Retinal pigment epithelial cell (primary cell): ENCODE data around the gene KIT.

DNA sequence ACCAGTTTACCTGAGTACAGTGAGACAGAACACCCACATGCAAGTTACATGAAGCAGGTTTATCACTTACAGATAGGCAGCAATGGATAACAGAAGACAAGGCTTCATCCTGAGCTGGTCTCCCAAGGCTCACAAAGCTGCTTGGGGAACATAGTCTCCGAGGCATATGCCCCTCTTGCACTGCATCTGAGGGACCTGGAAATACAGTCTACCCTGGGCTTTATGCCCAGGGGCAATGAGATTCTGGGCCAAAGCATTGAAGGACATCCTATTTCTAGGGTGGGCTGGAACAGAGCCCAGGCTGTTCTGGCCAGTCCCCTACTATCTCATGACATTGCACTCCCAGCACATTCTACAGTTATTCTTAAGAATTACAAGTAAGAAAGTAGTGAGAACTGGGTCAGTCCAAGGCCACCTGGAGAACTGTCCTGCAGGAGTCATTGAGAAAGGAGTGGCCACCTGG lies 107.7 kb downstream of the USP46 start:
- RRBS: no CpG with 5 or more reads among the region's 1 CpG

DNA sequence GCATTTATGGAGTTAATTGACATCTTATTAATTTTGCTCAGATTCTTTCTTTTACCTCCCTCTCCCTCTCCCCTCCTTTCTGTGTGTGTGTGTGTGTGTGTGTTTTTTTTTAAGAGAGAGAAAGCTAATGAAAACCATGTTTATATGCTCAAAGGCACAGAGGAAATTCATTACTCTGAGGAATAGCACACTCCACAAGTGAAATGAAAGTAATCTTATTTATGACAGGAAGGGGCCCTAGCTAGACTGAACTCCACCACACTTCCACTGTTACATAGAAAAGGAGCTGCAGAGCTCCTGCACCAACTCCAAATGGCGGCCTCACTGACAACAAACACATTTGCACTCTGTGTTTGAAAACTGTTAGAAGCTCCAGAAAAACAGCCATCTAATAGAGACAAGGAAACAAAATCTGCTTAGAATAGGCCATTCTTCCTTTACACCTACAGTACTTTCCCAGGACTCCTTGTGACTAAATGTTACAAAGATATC lies 150.7 kb downstream of the RASL11B start:
- RRBS: no CpG with 5 or more reads among the region's 1 CpG

DNA sequence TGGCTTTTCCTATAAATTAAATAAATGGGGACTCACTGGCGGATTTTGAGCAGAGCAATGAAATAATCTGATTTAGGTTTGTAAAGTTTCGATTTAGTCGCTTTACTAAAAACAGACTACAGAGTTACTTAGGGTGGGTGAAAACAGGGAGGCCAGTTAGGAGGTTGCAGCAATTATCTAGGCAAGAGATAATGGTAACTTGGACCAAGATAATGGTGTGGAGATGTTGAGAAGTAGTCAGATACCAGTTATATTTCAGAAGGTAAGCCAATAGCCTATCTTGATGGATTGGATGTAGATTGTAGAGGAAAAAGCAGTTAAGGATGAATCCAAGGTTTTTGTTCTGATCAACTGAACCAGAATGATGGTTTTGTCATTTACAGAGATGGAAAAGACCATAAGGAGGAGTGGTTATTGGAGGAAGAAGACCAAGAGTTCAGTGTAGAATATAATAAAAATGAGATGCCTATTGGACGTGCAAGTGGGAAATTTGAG lies 23.9 kb downstream of the FIP1L1 start:
- RRBS: no CpG with 5 or more reads among the region's 4 CpGs

- RRBS: no CpG with 5 or more reads among the region's 2 CpGs
Measured at GRCh38 chr4:53541477-53541789, 49.9 kb downstream of the LNX1 start.

GRCh38 chr4:53591999-53592553 lies 790 bp upstream of the LNX1 start:
- RRBS: no CpG with 5 or more reads among the region's 10 CpGs

DNA sequence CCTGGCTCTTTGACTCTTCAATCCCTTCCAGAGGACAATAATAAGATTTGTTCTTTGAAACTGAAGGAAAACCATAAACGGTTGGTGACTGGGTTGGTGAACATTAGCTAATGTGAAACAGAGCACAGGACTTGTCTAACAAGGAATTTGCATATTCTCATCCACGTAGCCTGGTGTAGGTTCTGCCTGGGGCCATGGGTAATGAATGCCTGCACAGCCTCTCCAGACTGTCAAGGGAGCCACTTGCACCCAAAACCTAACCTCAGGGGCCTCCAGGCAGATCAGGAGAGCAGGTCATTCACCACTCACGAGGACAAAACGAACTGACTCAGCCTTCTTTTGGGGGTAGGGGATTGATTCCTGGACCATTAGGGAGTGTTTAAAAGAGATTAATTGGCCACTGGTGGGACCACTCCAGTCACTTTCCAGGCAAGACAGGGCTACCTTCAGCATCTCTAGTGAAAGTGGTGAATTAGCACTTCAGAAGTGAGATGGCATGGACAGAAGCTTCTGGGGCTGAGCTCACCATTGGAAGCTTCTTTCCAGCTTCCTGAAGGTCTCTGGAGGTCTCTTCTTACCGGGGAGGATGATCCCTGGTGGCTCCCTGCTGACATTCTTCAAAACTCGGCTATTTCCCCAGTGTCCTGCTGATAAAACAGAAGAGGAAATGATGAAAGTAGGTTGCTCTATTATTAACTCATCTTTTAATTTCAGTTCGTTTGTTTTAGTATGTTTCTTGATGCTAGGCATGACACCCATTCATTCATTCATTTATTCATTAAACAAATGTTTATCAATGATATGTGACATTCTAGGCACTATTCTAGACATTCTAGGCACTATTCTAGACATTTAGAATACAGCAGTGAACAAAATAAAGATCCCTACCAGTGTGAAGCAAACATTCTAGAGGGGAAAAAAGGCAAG lies 104.5 kb upstream of the LNX1 start:
- RRBS: no CpG with 5 or more reads among the region's 7 CpGs

DNA sequence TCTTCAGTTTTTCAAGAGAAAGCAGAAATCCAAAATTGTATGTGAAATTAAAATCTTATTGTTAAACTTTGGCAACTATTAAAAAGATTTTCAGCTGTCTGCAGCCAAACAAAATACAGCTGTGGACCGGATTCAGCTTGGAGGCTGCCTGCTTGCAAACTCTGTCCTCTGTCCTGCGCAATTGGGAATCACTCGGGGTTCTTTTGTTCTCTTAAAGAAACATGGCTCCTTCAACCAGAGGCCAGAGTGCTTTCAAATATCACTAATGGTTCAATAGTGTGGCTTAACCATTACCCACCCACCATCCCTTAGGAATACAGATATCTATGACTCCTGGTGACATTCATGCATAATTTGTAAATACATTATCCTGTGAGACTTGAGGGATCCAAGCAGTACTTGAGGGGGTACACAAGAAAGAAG lies 201.2 kb downstream of the CHIC2 start:
- RRBS: no CpG with 5 or more reads among the region's 3 CpGs

- RRBS: no CpG with 5 or more reads among the region's 6 CpGs
Measured at GRCh38 chr4:54062890-54063678, 1.3 kb downstream of the CHIC2 start.

- RRBS: no CpG with 5 or more reads among the region's 29 CpGs
Measured at GRCh38 chr4:54091537-54092145, 8.3 kb upstream of the GSX2 start.

DNA sequence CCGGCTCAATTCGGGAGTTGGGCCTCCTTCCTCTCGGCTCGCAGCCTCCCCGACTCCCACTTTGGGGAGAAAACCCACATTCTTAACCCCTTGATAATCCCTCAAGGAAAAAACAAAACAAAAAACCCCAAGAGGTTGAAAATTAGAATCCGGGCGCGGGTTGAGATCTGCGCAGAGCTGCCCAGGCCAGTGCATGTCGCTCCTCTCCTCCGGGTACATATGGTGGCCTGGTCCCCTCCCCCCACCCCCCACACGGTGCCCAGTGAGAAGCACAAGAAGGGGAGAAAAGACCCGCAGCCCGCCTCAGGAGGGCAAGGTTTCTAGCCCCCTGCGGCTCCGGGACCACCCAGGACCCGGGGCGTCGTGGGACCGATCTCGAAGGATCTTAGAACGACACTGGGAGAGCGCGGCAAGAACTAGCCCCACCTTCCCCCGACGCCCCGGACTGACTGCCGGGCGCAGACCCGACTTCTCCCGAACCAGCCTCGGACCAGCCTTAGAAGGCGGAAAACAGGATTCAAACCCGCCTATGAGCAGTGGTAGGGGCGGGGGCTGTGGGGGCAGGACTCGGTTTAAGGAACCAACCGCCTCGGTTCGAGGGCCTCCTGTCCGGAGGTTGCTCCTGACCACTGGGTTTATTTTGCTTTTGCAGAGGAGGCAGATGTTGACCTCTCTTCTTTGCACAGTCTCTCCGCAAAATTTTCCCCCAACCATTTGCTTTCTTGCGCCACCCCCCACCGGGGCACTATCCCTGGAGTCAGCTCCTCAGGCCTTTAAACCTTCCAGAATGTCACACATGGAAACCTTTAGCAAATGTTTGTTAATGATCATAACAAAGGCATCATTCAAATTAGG lies 2.4 kb upstream of the PDGFRA start:
- RRBS: 6% methylated on average over 15 of the region's 43 CpGs

- RRBS: no CpG with 5 or more reads among the region's 19 CpGs
Measured at GRCh38 chr4:54234218-54234746, 5.2 kb downstream of the PDGFRA start.

DNA sequence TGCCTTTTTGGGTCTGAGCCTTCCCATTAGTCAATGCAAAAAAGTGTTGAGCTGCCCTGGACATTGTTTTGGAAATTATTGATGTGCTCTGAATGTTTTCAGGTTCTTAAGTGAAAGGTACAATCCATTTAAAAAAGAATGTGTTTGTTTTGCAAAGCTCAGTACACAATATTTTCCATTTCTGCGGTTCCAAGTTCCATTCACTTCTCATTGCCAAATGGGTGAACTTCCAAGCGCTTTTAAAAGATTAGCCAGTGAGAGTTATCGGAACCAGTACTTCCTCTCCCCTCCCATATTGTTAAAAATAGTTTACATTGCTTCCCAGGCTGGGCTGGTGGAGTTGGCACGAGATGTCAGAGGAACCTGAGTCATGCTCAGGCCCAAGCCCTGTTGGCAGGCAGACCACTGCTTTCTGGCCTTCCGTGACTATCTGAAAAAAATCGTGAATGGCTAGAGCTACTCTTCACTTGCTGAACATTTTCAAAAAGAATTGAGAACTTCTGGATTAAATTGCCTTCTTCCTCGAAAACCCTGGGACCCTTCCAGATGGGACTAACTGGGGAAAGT lies 52.2 kb downstream of the PDGFRA start:
- RRBS: no CpG with 5 or more reads among the region's 7 CpGs

GRCh38 chr4:54534902-54535308 lies 122.9 kb upstream of the KIT start:
- RRBS: no CpG with 5 or more reads among the region's 13 CpGs

DNA sequence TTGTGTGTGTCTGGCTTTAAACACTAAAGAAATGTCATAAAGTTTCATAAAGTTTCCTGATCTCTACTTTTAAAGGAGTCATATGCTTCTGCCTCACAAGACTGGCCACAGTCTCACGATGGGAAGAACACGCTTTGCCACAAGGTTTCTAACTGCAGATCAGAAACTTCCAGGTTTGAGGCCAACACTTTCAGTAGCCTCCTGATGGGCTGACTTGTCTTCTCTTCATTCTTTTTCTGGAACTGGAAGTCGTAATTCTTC lies 67.0 kb upstream of the KIT start:
- RRBS: no CpG with 5 or more reads among the region's 3 CpGs

- RRBS: 3% methylated on average over 33 of the region's 96 CpGs
Measured at GRCh38 chr4:54657153-54658235, at the start of gene KIT. TSS of gene KIT (plus strand) at chr4:54657957.

DNA sequence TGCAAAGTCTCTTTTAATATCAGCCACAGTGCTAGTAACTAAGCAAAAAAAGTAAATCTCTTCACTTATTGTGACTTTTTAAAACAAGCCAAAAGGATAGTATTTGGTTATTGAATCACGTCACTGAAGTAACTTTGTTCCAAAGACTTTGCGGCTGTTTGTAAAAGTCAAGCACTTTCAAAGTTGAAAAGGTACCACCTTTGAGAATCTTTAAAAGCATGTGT lies 84.9 kb upstream of the SRD5A3 start:
- RRBS: no CpG with 5 or more reads among the region's 2 CpGs

- RRBS: no CpG with 5 or more reads among the region's 4 CpGs
Measured at GRCh38 chr4:55303607-55304150, 42.4 kb upstream of the SRD5A3 start.

- RRBS: no CpG with 5 or more reads among the region's 24 CpGs
Measured at GRCh38 chr4:55336084-55337035, 9.7 kb upstream of the SRD5A3 start.

DNA sequence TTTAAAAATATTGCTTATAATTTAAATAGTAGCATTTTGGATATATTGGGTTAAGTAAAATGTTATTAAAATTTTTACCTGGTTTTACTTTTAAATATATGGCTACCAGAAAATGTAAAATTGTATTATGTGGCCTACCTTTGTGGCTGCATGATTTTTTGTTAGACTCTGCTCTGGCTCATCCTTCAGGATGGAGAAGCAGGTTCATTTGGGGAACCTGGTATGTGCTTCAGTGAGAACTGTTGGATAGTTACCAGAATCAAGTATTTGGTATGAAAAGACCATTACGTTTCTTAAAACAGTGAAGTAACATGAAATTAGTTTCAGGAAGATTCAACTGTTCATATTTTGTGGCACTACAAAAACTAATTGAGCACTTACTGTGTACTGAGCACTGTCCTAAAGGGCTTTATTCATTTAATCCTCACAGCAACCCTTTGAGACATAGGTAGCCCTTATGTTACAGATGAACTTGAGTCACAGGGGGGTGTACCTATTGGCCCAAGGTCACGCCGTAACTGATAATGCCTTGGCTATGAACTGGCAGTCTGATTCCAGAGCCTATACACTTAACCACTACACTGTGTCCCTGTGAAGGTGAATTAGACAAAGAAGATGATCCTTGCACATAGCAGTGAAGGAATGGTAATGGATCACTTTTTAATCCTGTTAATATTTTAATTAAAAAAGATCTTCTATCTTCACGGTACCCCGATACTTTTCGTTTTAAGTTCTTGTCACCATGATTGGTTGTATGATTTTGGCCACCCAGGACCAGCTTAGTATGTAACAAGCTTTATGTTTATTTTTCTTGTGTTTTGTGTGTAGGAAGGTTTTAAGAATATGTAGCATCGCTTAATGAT lies 11.9 kb downstream of the TMEM165 start:
- RRBS: no CpG with 5 or more reads among the region's 7 CpGs

- RRBS: under 1% methylated on average over 24 of the region's 65 CpGs
Measured at GRCh38 chr4:55545470-55546244, 1.1 kb downstream of the CLOCK start.